AG09309 (cell line): ENCODE data around the genes TGIF1 and DLGAP1.

DNA sequence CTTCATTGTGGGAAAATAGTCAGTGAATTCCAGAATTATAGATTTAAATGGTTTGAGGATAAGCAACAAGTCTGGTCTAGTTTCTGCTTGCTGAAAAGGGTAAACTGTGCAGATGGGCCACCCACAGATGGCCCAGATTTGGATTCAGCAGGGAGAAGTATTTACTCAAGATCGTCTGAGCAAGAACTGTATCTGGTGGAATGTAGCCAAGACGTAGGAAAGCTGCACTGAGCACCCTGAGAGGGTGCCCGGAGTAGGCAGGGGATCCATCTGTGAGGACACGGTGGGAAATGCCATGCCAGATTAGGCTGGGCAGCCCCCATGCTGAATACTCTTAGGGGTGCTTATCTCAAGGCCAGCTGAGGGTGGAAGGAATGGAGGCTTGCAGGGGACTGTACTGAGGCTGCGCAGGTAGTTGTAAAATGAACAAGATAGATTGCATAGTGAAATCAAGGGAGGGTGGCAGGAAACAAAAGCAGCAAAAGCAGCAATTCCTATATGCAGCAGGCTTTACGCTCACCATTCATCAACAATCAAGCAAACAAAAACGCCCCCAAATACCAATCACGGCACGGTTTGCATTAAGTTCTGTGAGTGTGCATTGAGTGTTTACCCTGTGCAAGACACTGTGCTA, 32.0 kb upstream of the LPIN2 start:
- RRBS = no CpG with 5 or more reads among the region's 9 CpGs

GRCh38 chr18:3118545-3118928, 101.2 kb downstream of the MYOM1 start:
- RRBS = no CpG with 5 or more reads among the region's 5 CpGs

DNA sequence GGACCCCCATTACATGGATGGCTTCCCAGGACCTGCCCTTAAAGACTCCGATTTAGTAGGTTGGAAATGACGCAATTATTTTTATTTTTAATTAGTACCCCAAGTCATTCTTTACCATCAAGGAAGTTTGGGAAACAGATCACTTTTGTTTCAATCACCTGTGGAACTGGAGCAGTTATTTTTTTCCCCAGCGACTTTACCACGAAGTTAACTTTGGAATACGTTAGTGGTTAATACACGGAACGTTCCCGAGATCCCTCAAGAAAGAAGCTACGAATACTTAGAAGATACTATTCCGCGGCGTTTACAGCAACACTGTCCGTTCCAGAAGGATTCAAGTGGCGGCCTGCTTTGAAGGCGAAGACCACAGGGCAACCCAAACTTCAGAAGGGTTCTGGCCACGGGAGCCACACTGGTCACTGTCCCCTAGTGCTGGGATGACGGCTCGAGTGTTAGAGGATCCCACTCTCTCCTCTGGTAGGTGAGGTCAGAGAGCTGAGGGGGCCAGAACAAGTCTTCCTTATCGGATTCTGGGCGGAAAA, 1.2 kb upstream of the MYL12A start:
- RRBS = no CpG with 5 or more reads among the region's 20 CpGs

DNA sequence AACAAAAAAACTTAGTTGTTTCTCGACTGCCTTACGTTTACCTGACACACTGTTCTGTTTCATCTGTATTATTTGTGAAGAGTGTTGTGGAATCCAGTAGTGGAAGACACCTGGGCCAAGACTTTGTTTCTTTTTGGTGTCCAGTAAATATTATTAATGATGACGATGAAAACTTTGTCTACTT, 18.1 kb downstream of the MYL12B start:
- RRBS = no CpG with 5 or more reads among the region's 3 CpGs

GRCh38 chr18:3440432-3440633, 9.6 kb upstream of the TGIF1 start:
- RRBS = no CpG with 5 or more reads among the region's 2 CpGs

- RRBS = no CpG with 5 or more reads among the region's 20 CpGs
Observed at GRCh38 chr18:3447432-3447976, 2.5 kb upstream of the TGIF1 start.

DNA sequence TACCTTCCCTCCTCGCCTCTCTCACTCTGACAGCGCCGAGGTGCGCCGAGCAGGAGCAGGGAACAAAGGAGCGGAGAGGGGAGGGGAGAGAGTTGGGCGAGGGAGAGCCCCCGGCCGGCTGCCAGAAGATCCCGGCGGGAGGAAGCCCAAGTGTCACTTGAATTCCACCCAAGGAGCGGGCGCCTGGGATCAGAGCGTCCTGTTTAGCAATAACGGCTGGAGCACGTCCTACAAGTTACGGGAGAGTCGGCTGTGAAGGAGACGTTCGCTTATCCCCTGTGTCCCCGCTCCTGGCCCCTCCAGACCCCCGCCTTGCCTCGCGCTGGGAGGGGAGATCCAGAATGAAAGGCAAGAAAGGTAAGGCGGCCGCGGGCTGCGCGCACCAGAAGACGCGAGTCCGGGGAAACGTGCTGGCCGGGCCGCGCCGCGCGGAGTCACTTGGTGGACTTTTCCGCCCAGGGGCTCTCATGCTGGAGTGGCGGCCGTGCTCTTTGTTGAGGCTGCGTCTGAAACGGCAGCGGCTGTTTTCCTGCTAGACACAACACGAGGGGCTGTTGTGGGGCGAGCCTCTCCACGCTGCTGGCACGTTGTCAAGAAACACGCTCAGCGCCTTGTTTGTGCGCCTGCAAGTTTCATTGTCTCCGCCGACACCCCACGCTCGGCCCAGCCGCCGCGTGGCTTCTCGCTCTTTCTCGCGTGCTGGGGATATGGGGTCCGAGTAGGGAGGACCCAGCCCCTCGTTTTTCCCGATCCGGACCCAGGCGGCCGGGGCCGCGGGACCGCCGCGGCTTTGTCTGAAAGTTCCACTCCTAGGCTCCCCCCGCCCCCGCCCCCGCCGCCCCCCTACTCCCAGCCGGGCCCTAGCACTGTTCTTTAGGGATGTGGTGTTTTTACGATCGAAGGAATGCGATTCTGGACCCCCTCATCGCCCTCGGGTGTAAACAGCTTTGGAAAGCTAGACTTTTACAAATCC, at the start of gene TGIF1:
TGIF1 (plus strand) TSS at position 24 of the 973 bp plus-strand sequence.
- RRBS = under 1% methylated on average over 6 of the region's 83 CpGs

- RRBS = no CpG with 5 or more reads among the region's 4 CpGs
Observed at GRCh38 chr18:3459351-3459874, 9.4 kb downstream of the TGIF1 start.

- RRBS = no CpG with 5 or more reads among the region's 10 CpGs
Observed at GRCh38 chr18:3995315-3996087, 459.6 kb downstream of the DLGAP1 start.

DNA sequence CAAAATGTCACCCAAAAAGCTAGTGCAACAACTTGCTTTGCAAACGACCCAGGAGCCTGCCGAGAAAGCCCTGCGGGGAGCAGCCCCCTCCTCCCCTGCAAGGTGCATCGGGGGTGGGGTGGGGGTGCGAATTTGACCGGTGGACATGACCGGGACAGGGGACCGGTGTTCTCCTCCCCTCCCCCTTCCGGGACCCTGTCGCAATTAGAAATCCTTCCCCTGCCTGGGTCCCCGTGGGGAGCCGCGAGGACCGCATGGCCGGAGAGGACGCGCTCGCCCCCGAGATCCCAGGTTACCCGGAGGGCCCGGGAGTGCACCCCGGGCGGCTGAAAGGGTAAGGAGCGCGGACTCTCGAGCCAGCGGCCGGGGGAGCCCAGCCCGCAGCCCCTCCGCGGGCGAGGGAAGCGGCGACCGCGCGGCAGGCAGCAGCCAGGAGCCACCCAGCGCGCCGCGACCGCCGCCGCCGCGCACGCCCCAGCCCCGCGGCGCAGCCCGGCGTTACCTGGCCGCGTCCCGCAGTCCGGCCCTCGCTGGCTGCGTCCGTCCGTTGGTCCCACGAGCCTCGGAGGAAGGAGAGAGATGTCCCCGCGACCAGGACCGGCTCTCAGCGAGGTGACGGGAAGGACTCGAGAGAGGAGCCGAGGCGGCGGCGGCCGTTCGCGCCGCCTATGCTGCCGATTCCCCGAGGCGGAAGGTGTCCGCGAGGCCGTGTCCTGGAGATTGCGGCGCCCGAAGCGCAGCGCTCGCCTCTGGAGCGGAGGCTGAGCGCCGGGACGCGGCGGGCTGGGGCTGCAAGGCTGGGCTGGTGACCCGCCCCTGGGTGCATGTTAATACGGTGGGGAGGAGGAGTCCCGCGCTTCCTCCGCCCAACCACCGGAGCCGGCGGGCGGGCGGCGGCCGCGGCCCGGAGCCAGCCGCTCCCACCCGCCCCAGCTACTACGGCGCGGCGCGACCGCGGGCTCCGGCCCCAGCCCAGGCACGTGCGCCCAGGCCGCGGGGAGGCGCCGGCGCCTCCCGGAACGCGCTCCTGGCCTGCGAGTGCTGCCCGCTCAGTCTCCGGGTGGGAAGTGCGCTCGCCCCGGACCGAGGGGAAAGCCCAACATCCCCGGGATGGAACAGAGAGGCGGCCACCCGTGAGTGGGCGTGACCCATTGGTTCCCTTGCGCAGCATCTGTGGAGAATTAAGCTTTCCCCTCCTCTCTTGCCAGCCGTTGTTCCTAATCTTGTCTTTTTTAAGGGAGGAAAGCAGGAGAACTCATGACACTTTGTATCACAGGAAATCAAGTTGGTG, at the start of gene DLGAP1:
DLGAP1 (minus strand) TSS at position 804 of the 1,291 bp plus-strand sequence.
- RRBS = 6% methylated on average over 57 of the region's 141 CpGs

- RRBS = no CpG with 5 or more reads among the region's 16 CpGs
Observed at GRCh38 chr18:5197431-5197805, 361 bp upstream of the AKAIN1 start.

DNA sequence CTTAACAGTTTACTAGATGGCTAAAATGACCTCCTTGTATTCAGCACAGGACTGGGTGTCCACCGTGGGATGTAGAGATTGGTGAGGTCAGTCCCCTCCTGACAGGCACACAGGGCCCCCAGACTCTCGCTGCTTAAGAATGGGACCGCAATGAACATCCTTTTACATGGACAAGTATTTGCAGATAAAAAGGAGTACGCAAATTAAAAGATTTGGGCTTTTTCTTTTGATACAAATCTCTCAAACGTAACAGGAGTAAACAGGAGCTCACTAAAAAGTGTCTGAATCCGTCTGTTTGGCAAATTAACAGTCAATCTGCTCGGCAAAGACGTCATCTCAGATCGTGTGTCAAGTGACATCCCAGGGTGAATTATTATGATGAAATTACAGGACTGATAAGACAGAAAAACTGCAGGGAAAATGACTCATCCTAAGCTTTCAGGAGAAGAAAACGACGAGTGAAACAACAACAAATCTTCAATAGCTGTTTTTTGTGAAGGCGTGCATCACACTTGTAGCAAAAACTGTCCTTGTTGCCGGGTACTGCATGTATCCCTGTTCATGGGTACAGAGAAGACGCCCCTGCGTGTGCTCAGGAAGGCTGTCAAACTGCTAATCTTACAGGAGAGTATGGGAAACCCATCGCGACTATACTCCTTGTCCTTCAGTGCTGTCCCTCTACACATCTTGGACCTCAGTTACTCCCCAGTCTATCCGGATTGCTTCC, 25.0 kb downstream of the EPB41L3 start:
- RRBS = no CpG with 5 or more reads among the region's 18 CpGs

GRCh38 chr18:6624689-6624996, 104.9 kb upstream of the ARHGAP28 start:
- RRBS = no CpG with 5 or more reads among the region's 3 CpGs

GRCh38 chr18:7233754-7234551, 3.1 kb downstream of the LRRC30 start:
- RRBS = no CpG with 5 or more reads among the region's 10 CpGs

GRCh38 chr18:7584653-7585356, 17.7 kb downstream of the PTPRM start:
- RRBS = no CpG with 5 or more reads among the region's 9 CpGs

DNA sequence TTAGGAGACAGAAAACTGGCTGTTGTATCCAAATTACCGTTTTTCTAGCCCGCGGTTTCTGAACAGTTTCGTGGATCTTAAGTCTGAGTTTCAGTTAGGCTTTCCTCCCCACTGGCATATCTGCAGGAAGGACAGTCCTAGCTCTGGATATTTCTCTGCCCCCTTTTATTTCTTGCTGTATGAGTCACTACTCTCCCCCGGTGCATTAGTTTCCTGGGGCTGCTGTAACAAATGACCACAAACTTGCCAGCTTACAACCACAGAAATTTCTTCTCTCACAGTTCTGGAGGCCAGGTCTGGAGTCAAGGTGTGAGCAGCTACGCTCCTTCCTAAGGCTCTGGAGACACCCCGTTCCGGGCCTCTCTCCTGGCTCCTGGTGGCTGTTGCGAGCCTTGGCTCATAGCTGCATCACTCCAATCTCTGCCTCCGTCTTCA, 34.0 kb downstream of the PTPRM start:
- RRBS = no CpG with 5 or more reads among the region's 10 CpGs

GRCh38 chr18:7803947-7804455, 236.9 kb downstream of the PTPRM start:
- RRBS = 100% methylated on average over 1 of the region's 4 CpGs

GRCh38 chr18:7817623-7817901, 250.4 kb downstream of the PTPRM start:
- RRBS = no CpG with 5 or more reads among the region's 4 CpGs

GRCh38 chr18:7878714-7879427, 311.8 kb downstream of the PTPRM start:
- RRBS = no CpG with 5 or more reads among the region's 5 CpGs